Osteoblast (primary cell): Measurements from ENCODE around the genes SCOC, INPP4B, USP38 and FREM3.

- CAGE, long polyA plus RNA = no peak
- RRBS = no CpG with 5 or more reads among the region's 10 CpGs
These were observed 219.8 kb downstream of the MAML3 start for GRCh38 chr4:139934078-139934786.

- CAGE, long polyA plus RNA = no peak
- RRBS = no CpG with 5 or more reads among the region's 3 CpGs
These were observed 22.2 kb downstream of the MAML3 start for GRCh38 chr4:140131702-140132199.

DNA sequence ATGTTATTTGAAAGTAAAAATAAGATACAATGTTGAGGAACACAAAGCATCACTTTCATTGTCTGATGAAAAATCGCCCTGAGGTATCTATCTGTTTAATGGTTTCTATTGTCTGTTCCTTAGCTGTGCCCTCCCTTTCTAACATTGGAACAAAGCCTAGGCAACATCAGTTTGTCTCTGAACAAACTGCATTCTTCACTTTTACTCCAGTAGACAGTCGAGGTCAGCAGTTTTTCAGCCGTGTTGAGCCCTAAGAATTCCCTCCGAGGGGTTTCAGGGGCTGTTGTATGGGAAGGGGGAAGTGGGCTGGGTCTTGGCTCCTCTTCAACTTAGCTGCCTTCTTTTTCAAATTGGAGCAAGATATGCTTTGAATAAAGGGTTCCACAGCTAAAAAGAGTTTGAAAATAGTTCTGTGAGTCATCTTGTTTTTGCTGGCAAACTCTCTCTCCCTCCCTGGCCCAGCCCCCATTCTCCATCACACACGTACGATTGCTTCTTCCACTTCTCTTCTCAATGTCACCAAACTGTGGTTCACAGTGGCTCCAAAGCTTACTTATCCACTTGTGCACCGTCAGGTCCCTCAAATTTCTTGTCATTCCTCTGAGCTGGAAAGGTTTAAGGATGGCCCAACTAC, 9.1 kb upstream of the MAML3 start:
- CAGE, long polyA plus RNA = no peak
- RRBS = no CpG with 5 or more reads among the region's 7 CpGs

DNA sequence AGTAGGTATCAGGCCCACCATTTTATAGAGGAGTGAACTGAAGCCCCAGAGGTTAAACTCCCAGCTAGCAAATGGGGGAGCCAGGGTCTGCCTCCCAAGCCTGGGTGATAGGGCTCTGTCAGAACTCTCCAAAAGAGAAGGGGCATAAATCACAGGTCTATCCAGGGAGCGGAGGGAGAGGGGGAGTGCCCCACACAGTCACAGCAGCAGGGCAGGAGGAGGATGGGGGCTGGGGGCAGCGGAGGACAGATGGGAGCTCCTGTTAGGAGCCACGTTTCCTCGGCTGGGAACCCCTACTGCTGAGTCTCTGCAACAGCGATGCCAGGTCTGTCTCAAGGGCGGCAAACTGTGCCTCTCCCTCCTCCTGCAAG, 98.0 kb upstream of the MAML3 start:
- CAGE, long polyA plus RNA = no peak
- RRBS = no CpG with 5 or more reads among the region's 6 CpGs

GRCh38 chr4:140297116-140297616, 76.3 kb upstream of the SCOC start:
- CAGE, long polyA plus RNA = no peak
- RRBS = 19% methylated on average over 2 of the region's 8 CpGs

DNA sequence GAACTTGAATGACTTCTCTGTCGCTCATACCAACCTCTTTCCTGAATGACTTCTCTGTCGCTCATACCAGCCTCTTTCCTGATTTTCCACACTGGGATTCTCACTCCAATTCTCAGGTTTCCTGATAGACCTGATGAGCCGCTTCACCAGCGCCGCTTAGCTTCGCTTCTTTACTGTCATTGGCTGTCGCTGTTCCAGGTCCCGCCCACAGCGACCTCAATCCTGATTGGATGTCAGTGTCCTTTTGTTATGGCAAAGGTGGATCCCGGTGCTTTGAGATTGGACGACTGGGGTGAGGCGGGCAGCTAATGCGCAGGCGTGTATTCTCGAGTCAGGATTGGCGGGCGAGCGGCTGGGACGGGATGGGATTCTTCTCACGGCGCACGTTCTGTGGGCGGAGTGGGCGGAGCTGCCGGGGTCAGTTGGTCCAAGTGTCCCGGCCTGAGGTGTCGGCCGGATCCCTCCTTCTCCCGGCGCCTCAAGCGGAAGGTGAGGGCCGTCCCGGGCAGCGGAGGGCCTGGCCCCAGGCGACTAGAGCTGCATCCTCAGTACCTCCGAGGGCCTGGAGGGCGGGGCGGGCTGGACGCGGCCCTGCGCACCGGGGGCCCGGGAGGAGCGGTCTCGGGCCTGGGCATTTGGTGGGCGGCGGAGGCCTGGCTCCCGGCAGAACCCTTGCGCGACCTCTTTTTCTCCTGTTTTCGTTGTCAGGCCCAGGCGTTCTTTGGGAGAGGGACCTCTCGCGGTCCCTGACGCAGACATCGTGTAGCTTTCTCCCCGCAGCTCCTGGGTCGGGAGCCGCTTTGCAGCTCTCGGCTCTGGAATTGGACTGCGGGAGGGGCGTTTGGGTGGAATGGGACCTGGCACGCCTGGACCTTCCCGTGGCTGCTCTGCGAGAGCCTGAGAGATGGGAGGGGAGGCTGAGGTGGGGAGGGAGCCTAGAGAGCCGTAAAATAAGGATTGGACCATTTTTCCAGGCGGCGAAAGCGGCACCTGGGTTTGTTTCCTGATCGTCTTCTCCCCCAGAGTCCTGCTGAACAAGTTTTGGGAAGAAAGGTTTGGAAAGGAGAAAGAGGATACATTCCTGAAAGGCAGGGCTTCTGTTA, at the start of gene SCOC:
Gene SCOC, plus strand, starts transcription at position 418 of the 1,103 bp plus-strand sequence.
- CAGE, long polyA plus RNA = start-site peak on the plus strand centred at position 434 of the sequence, 70 bp wide, 2,124 and 1,820 reads in 2 replicates
- RRBS = 2% methylated on average over 15 of the region's 70 CpGs

DNA sequence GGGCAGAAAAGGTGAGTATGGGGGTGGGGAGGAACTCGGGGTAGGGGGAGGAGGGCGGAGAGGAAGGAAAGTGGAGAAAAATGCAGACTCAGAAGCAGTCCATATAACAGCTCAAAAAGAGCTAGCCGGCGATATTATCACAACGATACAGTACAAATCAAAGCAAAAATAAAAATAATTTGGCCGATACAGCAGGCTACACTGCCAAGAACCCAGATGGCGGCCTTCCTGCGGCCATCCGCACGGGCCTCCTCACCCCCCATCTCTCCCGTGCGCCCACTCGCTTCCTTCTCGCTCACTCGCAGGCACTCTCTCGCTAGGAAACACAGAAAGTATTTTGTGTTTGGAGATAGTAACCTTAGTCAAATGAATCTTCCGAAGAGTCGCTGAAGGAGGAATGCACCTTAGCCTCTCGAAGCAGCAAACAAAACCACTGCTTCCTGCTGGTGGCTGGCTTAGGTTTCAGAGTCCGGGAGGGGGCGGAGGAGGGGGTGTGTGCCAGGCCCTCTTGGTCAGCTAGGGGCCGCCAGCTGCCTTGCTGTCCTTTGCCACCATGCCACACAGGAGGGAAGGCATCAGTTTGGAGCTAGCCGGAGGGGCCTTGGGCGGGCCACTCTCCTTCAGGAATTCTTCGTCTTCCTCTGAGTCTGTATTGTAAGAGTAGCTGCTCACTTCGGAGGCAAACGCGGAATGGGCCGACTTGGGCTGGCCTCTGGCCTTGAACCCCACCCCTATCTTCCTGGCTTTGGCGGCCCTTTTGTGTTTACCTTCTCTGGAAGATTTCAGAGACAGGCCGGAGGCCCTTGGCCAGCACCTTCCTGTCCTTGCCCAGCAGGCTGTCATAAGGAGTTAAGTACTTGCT, 73.1 kb upstream of the UCP1 start:
- CAGE, long polyA plus RNA = no peak
- RRBS = 81% methylated on average over 2 of the region's 31 CpGs

DNA sequence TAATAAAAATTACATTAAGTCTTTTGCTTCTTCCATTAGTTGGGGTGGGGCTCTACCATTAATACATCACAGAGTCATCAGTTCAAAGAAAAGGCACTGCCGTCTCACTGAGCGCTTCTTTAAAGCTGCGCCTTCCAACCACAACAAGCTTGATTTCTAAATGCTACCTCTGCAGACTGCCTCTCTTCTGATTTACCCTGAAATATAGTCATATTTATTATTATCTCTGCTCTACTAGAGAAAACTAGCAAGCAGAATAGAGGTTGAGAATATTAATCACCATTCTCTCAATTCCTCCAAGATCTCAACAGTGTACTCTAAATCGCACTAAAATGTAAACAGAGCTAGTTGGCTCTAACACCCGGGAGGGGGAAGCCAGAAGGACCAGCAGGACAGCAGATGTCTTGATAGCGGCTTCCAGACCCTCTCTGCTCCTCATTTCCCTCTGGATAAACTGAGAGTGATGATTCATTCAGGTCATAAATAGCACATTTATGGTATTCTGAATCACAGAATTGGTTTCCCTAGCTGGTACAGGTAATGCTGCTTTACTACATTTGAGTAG, 82.6 kb downstream of the TBC1D9 start:
- CAGE, long polyA plus RNA = no peak
- RRBS = no CpG with 5 or more reads among the region's 6 CpGs

DNA sequence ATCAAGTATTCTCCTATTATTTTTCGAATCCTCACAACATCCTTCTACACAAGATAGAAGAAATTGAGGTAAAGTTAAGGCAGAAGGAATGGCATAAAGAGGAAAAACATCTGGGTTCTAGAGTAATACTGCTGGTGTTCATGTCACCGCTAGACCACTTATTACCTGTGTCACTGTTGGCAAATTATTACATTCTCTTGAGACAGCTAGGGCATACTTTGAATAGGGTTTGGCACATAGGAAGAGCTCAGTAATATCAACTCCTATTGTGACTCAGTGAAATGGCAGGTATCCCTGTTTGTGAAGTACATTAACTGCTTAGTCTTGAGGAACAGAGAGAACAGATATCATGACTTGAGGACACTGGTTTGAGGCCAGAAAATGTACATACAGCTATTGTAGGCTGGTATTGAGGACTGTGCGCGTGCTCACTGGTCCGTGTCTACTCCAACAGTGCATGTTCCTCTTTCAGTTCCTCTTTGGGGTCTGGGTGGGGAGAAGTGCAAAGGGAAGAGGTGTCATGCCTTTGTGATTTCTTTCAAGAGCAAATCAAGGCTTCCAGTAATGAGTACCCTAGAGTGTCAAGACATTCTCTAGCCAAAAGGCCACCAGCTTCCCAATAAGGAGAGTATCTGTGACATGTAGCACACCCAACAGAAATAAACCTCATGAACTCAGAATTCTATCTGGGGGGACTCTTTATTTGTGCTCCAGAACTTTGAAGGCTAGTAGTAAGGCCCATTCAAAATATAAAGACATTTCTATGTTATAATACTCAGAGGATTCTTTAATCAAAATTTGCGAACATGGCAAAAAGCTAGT, 34.6 kb upstream of the TBC1D9 start:
- CAGE, long polyA plus RNA = no peak
- RRBS = no CpG with 5 or more reads among the region's 6 CpGs

DNA sequence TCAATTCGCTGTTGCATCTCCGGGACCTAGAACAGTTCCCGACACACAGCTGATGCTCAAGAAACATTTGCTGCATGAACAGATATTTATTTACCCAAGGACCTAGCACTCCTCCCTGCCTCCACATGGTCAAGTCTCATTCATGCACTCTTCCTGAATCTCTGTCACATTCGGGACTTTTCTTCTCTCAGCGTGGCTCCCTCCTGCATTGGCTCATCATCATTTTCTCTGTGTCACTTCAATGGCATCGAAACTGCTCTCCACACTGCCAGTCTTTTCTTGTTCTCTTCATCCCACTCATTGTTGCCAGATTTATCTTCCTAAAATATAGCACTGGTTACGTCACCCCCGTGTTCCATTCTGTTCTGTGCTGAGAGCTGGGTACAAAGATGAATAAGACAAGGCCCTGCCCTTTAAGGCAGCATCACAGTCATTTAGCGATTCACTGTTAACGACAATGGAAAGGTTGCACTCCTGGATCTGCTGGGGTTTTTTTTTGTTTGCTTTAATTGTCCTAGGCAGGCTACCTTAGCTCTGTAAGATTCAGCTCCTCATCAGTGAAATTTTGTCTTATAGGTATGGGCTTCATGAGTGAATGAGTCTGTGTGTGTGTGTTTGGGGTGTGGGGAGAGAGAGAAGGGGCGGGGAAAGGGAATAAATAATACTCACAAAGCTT, 174.4 kb upstream of the TBC1D9 start:
- CAGE, long polyA plus RNA = no peak
- RRBS = no CpG with 5 or more reads among the region's 11 CpGs

DNA sequence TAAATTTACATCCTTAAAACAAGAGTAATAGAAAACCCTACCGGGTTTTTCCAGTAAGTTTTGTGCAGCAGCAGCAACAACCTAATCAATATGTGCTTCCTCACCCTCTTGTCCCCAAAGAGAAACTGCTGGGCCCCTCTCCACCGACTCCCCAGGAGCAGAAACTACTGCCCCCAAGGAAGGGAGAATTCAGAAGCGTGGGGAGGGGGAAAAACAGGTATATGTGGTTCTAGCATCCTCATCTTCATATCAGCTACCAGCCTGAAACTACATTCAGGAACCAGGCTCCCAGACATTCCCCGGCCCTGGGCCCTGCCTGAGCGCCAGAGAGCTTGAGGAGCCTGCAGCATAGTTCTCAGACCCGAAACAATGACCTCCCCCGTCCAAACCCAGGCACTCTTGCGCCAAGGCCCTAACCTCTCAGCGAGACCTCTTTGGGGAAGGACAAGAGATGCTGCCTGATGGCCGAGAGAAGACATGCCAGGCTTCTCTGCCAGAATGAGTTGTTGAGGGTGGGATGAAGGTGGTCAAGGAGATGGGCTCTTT, 941 bp downstream of the INPP4B start:
- CAGE, long polyA plus RNA = no peak
- RRBS = no CpG with 5 or more reads among the region's 10 CpGs

DNA sequence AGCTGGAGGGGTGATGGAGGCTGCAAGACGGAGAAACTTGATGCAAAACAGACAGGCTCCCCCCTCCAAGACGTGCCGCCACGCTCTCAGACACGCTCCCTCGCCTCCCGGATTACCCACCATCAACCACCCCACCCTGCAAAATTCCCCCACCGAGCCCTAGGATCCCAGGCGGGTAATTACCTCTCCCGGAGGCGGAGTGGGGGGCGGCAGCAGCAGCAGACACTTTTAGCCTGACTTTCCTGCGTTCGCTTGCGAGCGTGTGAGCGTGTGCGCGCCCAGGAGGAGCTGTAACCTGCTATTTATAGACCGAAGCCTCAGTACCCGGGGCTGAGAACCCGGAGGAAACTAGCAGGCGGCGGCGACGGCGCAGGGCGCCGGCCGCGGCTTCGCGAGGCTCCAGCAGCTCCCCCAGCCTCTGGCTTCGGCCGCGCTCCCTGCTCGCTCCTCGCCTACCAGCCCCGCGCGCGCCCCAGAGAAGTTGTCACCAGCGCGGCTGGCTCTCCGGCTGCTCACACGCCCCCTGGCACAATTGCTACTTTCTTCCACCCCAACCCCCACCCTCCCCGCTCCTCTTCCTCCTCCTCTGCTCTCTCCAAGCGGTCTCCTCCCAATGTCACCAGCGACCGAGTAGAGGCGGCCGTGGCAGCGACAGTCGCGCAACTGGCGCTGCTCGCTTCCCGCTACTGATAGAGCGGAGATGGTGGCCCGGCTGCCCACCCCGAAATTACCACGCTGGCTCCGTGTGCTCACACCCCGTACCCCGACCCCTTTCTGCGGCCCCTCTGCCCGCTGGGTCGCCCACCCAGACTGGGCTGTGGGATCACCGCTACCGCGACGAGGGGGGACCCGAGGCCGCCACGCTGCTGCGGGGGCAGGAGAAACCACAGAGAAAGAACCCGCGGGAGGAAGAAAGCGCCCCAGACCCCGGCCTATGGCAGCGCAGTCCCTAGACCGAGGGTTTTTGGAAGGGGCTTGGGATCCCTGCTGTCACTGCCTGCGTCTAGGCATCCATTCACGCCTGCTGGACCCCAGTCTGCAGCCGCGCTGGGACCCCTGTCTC, at the start of gene INPP4B:
Gene INPP4B, minus strand, starts transcription at position 276 of the 1,063 bp plus-strand sequence.
- CAGE, long polyA plus RNA = no peak
- RRBS = 1% methylated on average over 14 of the region's 86 CpGs

DNA sequence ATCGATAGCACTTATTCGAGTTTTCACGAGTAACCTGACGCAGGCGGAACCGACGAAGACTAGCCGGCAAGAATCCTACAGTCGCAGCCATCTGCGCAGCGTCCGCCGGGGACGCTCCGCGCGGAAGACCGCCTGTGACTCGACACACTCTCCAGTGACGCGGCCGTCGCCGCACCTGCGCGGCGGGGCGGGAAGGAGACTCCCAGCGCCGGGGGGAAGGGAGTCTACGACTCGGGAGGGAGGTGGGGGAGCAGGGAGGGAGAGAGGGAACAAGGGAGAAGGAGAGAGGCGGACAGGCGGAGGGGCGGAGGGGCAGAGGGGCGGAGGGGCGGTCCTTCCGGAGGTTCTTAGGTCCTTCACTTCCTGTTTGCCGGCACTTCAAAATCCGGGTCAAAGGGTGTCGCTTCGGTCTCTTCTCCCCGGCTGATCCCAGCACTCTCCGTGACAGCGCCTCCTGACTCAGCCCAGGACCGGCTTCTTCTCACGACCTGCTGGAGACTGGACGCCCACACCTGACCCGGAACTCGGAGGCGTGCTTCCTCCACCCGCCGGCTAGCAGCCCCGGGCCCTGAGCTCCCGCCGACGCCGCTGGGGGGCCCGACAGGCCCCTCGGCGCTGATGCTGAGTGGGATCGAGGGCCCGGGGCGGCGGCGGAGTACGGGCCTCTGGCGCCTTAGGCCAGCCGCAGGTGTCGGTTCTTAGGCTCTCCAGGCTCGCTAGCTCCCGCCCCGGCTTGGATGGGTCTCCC, at the start of gene USP38:
Gene USP38, plus strand, starts transcription at position 376 of the 748 bp plus-strand sequence.
- CAGE, long polyA plus RNA = no peak
- RRBS = 1% methylated on average over 41 of the region's 73 CpGs

DNA sequence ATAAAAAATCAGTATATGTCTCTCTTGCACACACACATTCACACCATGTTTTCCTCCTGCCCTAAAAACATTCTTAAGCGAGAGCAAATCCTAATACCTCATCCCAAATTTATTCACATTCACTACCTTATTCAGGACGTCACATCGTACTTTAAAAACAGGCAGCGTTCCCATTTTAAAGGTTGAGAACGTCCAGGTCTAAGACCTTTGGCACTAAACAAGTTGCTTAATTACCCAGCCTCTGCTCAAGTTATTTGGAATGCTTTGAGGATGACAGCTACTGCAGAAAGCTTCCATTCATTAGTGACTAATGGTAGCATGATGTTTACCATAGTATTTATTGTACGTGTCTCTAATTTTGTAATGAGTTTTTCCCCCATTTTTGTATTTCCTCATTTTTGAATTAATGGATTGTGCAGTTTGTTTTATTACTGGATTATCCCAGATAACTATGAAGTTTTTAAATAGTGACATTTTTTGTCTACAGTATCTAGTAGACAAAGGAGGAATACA, 1.5 kb downstream of the USP38 start:
- CAGE, long polyA plus RNA = no peak
- RRBS = no CpG with 5 or more reads among the region's 6 CpGs

DNA sequence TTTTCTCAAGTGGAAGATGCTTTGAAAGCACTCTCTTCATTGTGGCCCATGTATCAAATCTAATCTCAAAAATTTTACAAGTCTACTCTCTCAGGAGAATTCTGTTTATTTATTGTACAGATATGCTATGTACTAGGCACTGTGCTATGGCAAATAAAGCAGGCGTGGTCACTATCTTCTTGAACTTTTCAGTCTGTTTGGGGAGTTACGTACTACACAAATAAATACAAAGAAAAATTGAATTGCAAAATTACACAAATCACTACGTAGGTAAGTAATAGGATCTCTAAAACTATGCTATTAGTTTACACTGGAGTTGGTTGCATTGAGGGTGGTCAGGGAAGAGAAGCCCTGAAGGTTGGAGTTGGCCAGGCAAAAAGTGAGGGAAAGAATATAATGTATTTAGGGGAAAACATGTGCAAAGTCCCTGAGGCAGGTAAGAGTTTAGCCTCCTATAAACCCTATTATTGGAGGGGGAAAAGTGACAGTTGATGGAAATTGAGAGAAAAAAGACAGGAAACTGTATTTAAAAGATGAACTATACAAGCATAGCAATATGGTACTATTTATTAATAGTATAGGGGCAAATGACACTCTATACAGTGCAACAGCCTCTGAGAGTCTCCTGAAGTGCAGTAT, 75.8 kb downstream of the GAB1 start:
- CAGE, long polyA plus RNA = no peak
- RRBS = no CpG with 5 or more reads among the region's 3 CpGs

GRCh38 chr4:143700553-143700852, at the start of gene FREM3:
TSS of gene FREM3 (minus strand) at chr4:143700675.
- CAGE, long polyA plus RNA = no peak
- RRBS = 2% methylated on average over 13 of the region's 25 CpGs

- CAGE, long polyA plus RNA = no peak
- RRBS = no CpG with 5 or more reads among the region's 1 CpG
These were observed 136.9 kb downstream of the HHIP start for GRCh38 chr4:144782914-144783236.

DNA sequence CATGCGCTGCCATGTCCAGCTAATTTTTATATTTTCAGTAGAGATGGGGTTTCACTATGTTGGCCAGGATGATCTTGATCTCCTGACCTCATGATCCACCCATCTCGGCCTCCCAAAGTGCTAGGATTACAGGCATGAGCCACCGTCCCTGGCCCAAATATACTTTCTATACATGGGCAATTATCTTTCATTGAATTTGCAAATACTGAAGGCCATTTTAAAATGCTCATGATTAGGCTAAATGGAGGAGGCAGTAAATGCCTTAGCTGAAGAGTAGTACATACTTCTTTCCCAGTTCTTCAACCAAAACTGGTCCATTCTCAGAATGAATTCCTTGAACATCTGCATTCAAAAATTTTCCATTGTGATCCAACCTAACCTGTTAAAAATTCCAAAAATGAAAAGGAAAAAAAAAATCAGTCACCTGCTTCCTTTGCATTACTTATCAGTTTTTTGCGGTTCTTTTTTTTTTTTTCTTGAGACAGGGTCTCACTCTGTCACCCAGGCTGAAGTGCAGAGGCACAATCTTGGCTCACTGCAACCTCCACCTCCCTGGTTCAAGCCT, 28.1 kb downstream of the OTUD4 start:
- CAGE, long polyA plus RNA = no peak
- RRBS = no CpG with 5 or more reads among the region's 4 CpGs

DNA sequence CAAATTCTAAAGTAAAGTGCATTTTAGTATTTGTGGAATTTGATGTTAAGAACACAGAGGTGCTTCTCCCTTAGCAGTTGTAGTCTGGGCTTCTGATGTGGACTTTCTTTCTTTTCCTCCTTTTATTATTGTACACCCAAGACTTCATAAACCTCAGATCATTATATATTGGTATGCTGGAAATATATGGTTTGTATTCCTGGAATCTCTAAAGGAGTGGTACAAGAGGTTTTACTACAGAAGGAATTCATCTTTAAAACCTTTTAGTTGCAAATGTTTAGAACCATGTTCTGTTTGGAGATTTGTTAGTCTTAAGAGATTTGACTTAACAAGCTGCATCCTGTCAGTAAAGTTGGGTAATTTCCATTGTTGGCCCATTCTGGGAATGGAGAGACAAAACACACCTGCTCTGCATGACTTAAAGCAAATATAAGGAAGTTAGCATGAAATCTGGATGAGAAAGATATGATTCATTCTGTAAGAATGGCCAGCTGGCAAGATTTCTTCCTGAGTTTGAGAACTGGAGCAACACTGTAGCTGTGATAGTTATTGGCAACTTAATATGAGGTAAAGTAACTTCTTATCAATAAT, 64.0 kb downstream of the SMAD1 start:
- CAGE, long polyA plus RNA = no peak

- CAGE, long polyA plus RNA = no peak
- RRBS = no CpG with 5 or more reads among the region's 4 CpGs
These were observed 27.4 kb downstream of the MMAA start for GRCh38 chr4:145646345-145647177.